Cardiac septum (tissue), 1 donor: ENCODE results near the genes COL25A1, AP1AR and TIFA.

GRCh38 chr4:107800143-107800523, 24.6 kb upstream of the SGMS2 start:
- PRO-cap: no peak

- PRO-cap: no peak
These were observed 1.9 kb downstream of the HADH start for GRCh38 chr4:107991557-107992042.

GRCh38 chr4:108113232-108113980, 55.3 kb downstream of the LEF1 start:
- PRO-cap: no peak

- PRO-cap: no peak
These were observed 3.2 kb downstream of the LEF1 start for GRCh38 chr4:108165393-108165995.

DNA sequence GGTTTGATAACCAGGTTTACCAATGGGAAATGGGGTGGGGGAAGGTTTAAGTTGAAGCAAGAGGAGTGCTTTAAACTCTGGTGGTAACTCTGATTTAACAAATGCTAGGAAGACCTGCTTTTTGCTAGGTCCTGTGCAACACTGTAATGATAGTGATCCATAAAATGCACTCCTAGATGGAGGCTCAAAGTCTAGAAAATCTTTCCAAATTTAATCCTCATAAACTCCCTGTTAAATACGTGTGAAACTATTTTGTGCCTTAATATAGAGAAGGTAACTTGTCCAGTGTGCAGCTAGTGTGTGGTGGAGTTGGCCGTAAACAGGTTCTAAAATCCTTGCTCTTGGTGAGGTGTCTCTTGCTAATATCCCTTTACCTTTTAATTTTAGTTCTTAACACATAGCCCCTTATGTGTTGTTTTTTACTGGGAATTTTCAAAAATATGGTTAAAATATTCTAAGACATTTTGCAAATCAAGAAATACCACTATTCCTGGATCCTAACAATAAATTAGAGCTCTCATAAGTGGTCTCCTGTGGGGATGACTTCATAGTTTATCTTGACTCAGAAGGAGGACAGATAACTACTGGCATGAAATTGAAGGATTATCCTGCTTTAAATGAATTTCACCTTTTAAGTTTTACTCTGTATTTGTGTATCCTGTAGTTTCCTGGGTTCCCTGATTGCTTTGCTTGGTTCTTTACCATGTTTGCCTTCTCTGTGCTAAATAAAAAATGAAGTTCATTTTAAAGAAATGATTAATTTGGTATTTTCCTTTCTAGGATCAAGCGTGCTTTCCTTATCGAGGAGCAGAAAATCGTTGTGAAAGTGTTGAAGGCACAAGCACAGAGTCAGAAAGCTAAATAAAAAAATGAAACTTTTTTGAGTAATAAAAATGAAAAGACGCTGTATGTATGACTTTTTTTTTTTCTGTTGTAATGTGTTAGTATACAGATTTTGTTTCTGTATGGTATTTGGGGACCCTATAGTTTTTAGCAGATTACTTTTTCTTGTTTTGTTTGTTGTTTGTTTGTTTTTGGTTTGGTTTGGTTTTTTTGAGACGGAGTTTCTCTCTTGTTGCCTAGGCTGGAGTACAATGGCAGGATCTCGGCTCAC, 4.3 kb downstream of the RPL34 start:
- PRO-cap: no peak

GRCh38 chr4:109302224-109303144, at the start of gene COL25A1:
TSS of gene COL25A1 (minus strand) at chr4:109302658.
- PRO-cap: unidirectional peak, minus-strand start at chr4:109302658; bidirectional peak, plus-strand start at chr4:109303059, minus-strand start at chr4:109302809

- PRO-cap: no peak
These were observed 29.4 kb downstream of the SEC24B start for GRCh38 chr4:109462793-109463713.

DNA sequence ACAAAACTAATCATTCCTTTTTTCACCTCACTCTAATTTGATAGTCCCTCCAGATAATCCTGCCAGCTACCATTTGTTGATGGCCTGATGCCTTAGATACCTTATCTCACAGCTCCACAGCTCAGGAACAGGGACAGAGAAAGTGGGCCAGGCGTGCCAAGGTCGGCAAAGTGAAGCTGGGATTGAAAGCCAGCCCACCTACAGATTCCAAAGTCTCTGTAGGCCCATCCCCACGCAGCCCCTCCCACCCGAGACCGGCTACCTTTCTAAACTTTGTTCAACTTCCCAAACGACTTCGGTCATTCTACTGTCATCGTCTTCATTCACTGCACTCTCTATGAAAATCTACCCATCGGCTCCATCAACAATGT, 1.6 kb downstream of the CASP6 start:
- PRO-cap: no peak

- PRO-cap: unidirectional peak, minus-strand start at chr4:109730643; bidirectional peak, plus-strand start at chr4:109730638, minus-strand start at chr4:109730643
These were observed 603 bp upstream of the PLA2G12A start for GRCh38 chr4:109730357-109730988.

- PRO-cap: no peak
These were observed 1.9 kb downstream of the EGF start for GRCh38 chr4:109914370-109915103.

DNA sequence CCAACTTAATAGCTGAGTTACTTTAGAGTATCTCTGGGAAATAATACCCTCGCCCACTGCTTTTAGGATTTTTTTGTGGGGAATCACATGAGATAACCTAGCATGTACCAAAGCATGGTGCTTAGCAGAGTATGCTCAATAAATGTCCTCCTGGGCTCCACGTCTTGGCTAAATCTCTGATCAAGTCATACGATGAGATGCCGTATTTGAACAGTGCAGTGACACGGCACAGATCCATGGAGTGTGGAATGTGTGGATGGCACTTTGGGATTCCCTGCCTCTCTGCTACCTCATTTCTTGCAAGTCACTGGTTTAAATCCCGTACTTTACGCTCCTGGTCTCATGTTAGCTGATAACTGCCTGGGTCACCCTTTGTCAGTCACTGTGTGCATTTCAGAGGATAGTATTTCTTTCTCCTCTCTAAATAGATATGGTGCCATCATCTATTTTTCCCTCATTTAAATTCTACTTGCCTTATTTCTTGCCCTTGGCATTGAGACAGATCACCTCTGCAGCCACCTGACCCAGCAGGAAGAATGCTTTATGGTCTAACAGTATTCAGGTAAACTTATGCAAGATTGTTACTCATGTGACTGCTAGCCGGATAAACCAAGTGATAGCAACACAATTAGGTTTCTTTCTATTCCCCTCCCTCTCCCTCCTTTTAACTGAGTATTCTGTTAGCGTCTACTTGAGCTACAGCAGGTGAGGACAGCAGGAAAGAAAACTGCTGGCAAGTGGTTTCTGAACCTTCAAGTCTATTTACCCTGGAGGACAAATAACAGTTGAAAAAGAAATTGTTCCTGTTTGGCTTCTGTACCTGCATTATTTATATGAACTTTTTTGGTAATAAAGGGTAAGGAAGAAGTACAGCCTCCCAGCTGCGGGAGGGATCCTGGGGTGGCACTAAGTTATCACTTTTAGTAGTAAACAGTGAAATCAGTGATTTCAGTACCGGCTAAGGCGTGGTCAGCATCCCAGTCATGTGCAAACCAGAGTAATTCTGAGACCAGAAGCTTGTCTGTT, 2.9 kb downstream of the EGF start:
- PRO-cap: no peak

DNA sequence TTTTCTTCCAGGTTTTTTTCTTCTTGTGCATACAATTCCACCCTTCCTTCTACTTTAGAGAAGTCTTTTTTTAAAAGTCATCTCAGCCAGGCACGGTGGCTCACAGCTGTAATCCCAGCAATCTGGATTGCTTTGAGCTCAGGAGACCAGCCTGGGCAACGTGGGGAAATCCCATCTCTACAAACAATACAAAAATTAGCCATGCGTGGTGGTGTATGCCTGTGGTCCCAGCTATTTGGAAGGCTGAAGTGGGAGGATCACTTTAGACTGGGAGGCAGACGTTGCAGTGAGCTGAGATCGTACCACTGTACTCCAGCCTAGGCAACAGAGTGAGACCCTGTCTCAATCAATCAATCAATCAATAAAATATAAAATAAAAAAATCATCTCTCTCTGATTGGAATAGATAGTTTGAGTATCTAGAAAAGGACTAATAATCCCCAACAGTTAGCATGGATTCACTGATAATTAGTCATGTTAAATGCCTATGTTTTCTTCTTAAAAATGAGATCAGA, 14.7 kb downstream of the ELOVL6 start:
- PRO-cap: no peak

- PRO-cap: bidirectional peak, plus-strand start at chr4:110480204, minus-strand start at chr4:110480117; unidirectional peak, minus-strand start at chr4:110480217
These were observed 4.1 kb downstream of the ENPEP start for GRCh38 chr4:110479879-110480541.

DNA sequence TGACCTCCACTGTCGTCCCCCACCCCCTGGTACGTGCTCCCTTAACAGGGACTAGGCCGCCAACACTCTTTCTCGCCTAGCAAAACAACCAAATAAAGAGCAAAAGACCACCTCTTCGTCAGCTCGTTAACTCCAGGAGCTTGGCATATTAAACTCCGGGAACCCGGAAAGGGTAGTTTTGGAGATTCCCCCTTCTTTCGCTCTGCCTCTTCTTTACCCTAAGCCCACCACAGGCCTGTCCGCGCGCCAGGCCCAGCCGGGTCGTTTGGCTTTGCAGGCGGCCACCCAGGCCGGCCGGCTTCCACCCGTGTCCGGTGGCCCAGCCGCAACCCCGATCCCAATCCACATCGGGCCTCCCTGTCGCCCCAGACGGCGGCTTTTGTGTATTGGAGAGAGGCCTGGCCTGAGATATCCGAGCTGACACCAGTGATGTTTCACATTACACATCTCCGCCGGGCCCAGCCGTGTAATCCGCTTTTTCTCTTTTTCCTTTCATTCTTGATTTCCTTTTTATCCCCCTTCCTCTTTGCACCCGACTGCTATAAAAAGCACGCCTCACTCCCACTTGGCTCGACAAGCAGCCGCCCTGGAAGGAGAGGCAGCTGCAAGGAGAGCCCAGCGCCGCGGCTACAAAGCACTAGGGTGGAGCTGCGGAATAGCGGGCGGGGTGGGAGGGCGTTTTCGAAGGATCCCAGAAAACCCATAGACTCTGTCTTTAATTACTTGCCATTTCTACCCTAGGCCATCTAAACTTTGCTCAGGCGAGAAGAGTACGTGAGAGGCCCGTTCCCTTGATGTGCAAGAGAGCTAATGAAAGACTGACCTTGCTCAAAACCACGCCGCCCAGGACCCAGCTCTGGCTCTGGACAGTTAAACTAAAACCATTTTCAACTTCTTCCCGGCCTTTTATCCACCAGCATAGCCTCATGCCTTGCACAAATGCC, 3.4 kb downstream of the PITX2 start:
- PRO-cap: no peak

DNA sequence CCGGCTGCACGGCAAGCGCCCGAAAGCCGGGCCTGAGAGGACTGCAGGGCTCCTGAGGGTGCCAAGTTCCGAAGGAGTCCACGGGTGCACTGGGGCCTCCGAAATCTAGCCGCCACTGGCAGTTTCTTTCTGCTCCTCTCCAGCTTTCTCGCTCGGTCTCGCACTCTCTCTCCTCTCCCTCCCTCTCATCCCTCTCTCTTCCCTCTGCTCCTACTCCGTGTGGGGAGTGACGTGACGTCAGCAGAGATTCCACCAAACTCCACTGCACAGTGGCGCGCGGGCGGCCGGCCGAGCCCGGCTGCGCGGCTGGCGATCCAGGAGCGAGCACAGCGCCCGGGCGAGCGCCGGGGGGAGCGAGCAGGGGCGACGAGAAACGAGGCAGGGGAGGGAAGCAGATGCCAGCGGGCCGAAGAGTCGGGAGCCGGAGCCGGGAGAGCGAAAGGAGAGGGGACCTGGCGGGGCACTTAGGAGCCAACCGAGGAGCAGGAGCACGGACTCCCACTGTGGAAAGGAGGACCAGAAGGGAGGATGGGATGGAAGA, 14.0 kb upstream of the PITX2 start:
- PRO-cap: no peak

DNA sequence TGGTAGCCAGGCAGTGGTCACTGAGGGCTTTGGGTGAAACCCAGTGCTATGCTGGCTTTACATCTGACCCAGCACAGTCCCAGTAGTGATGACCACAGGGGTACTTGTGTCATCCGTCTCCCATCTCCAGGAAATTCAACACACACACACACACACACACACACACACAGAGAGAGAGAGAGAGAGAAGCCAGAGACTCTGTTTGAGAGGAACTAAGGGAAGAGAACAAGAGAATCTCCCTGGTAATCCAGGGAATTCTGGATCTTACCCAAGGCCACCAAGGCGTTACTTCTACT, 426.6 kb upstream of the PITX2 start:
- PRO-cap: no peak

DNA sequence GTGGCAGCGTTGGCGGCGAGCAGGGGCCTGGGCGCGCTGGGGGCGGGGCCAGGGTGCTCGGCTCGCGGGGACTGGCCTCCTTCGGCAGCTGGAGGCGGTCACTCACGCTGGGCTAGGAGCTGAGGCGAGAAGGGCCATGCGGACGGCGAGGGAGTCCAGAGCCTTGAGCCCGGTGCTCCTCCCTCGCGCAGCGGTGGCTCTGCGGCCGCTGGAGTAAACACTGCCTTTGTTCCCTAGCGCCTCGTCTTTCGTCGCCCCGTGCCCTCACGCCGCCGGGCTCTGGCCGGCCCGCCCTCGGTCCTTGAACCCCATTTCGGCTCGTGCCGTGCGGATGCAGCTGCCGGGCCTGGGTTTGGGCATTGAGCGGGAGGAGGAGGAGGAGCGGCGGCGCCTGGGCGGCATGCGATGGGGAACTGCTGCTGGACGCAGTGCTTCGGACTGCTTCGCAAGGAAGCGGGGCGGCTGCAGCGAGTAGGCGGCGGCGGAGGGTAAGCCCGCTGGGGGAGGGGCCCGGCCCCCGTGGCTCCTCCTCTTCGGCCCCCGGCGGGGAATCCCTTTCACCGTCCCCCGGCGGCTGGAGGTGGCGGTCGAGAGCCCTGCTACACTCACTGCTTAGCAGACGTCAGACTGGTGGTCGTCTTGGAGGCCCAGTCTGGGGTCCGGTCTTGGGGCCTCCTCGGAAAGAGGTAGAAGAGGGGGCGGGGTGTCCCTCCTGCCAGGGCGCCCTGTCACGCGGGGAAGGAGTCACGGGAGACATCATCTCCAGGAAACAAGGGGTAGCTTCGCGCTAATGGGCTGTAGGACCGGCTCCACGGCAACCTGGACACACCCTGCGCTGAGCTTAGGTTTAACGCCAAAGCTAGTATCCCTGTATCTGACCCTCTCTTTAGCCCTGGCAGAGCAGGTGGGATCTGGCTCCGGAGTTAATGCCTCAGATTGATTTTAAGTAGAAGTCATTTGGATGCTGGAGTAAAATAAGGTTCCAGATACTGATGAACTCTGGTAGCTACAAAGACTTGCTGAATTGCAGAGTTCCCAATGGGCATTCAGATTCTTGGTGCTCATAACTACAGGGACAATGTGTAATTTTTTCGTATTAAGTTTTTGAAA, at the start of gene AP1AR:
AP1AR (plus strand) TSS at position 101 of the 1,110 bp plus-strand sequence.
- PRO-cap: bidirectional peak, plus-strand start at position 105 of the sequence, minus-strand start outside the sequence

DNA sequence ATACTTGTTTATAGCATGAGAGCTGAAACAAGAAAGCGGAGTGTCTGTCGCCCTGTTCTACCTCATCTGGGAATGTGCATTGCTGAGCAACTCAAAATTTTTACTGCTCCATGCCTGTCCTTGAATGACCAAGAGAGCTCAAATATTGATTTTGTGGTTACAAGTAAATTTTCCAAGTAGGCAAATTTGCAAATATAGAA, 25.5 kb downstream of the AP1AR start:
- PRO-cap: no peak

DNA sequence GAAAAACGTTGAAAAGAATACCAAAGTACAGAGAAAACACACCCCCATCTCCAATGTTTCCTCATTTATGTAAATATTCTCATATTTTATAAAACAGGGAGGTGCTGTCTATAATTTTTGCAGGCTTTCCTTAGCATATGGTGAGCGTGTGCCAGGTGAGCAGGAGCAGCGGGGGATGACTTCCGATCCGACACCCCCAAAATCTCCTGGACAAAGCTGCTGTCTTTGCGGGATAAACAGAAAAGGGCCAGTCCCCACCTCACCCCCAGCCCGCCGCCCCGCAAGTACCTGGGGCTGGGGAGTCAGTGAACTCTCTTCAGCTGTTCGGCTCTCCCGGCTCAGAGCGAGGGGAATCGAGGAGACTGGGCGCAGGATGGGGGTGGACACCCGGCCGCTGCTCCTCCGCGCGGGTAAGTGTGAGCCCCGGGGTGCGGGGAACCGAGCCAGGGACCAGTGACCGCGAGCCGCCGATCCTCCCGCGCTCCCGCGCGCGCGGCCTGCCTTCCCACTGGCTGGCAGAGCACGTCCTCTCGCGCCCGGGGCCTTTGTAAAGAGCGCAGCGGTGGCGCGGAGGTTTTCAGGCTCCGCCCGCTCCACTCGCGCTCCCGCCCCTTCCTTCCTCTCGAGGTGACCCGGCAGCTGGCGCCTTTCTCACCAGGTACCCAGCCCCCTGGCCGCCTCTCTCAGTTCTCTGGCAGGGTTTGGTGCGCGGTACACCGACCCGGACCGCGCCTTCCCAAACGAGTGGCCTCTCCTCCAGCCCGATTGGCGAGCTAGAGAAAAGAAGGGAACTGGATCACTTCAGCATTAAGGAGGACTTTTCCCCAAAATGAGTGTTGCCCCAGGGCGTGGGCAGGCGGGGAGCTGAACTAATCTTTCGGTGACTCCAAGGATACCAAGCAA, at the start of gene TIFA:
TIFA (minus strand) TSS at position 553 of the 903 bp plus-strand sequence.
- PRO-cap: bidirectional peak, plus-strand start at position 686 of the sequence, minus-strand start at position 549 of the sequence

DNA sequence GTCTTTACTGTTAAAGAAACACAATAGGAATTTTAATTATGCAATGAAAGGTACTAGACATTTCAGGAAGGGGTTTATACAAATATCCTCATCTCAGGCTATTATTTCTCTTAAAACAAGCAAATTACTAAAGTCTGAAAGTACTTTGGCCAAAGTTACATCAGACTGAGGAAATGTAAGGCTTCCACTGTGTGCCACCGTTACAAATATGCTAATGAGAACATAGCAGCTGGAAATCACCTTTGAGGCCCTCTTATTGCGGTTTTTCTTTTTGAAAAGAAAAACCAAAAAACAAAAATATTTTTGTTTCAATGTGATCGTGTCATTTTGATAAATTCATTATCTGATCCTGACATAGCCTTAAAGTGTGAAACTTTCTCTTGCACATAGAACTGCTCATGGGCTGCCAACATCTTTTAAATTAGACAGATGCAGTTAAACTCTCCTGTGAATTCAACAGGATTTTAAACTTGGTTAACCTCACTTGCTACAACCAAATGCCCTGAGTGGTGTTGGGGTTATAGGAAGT, 2.7 kb upstream of the TIFA start:
- PRO-cap: no peak